Jurkat, Clone E6-1 (cell line): ENCODE measurements around a stretch of chr3.

- RRBS, result no CpG with 5 or more reads among the region's 5 CpGs
Measured at GRCh38 chr3:50636840-50637176, 19.9 kb downstream of the MAPKAPK3 start.

GRCh38 chr3:51391423-51392526 is 690 bp downstream of the RBM15B start:
- RRBS, result 1% methylated on average over 69 of the region's 151 CpGs

GRCh38 chr3:51395401-51396571 is 4.7 kb downstream of the RBM15B start:
- RRBS, result no CpG with 5 or more reads among the region's 15 CpGs

GRCh38 chr3:51403000-51403733 is 12.1 kb downstream of the RBM15B start:
- RRBS, result no CpG with 5 or more reads among the region's 12 CpGs

- RRBS, result no CpG with 5 or more reads among the region's 4 CpGs
Measured at GRCh38 chr3:51539750-51540126, 1.2 kb downstream of the RAD54L2 start.

- RRBS, result 16% methylated on average over 3 of the region's 5 CpGs
Measured at GRCh38 chr3:51968456-51968837, 1.2 kb upstream of the PCBP4 start.

GRCh38 chr3:51982409-51982734 is 963 bp upstream of the ACY1 start:
- RRBS, result no CpG with 5 or more reads among the region's 1 CpG

DNA sequence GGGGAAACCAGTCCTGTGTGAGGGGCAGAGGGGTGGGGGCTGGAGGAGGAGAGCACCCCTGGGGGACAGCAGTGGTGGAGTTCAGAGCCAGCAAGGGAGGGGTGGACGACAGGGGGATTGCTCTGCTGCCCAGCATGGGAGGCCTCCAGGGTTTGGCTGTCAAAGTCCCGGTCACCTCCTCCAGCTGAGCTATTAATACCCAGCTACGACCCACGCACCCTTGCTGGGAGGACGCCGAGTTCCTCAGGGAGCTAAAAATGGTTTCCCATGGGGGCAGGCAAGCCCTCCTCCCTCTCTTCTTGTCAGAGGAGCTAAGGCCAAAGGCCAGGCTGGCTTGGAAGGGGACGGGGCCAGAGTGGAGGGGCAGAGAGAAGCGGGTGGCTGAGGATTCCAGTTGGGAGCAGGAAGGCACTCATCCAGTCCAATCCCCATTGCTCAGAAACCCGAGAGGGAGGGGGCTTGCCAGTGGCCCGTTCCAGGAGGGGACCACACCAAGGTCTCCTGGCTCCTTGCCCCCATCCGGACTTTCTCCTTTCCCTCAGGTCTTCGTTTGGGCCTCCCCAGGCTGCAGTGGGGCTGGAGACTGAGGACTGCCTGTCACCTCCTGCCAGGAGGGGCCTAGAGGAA is 24.0 kb upstream of the RPL29 start:
- RRBS, result no CpG with 5 or more reads among the region's 12 CpGs

DNA sequence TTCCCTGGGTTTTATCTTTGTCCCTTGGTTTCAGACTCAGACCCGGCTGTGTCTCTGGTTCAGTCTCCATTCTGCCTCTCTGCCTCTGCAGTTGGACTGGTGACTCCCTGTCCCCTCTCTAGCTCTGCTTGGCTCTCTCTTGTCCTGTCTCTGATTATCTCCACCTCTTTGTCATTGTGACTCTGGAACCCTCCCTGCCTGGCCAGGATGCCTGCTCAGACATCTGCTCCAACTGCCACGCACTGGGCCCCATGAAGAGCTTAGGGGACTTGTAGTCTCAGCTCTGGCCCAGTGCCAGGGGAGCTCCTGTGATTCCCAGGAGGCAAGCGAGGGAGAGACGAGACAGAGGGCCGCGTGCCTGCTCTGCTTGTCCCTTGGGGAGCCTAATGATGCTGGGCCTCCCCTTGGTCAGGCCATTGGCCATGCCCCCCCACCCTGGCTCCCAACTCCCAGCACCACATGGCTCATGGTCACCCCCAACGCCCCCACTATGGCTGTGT is 26.2 kb upstream of the RPL29 start:
- RRBS, result no CpG with 5 or more reads among the region's 7 CpGs

GRCh38 chr3:52024992-52025399 is 29.3 kb upstream of the RPL29 start:
- RRBS, result no CpG with 5 or more reads among the region's 3 CpGs

DNA sequence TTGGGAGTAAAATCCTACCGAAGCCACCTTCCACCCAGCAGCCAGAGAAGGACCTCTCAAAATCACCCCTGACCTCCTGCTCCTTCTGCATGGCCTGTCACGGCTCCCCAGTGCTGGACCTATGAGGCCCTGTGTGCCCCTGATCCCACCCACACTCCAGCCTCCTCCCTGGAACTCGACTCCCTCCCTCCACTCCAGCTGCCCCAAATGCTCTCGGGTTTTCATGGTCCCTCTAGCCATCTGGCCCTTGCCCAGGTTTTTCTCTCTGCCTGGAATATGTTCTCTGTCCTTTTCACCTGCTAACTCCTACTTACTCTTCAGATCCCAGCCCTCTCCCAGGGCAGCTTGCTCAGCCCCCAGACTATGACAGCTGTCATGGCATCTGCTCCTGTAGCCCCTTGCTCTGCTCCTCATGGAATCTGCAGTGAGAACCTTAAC is 30.3 kb upstream of the RPL29 start:
- RRBS, result no CpG with 5 or more reads among the region's 4 CpGs

DNA sequence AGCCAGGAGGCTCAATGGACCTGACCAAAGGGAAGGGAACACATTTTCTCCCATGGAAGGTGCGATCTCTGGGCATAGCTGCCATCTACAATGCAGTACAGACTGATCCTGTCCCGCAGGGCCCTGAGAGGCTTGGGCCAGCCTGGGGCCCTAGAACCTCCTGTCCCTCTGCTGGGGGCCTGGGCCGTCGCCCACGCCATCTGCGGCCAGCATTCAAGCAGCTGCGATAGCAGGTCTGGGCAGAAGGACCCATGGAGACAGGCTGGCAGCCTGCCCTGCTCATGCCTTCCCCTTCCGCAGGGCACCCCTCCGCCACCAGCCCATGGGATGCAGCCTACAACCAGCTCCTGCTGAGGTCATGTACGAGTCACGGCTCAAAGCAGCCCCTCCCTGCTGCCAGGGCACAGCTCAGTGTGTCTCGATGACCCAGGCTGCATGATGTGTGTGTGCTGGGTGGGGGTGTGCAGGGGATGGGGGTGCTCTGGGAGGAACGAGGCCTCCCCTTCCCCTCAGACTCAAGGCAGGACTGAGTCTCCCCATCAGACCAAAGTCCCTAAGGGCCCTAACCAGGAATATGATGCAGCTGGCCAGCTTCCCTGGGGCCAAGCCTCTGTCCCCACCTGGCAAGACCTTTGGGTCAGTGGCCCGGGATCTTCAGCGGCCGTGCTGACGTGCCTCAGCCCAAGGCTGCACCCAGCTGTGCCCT is 27.8 kb downstream of the DUSP7 start:
- RRBS, result no CpG with 5 or more reads among the region's 17 CpGs

DNA sequence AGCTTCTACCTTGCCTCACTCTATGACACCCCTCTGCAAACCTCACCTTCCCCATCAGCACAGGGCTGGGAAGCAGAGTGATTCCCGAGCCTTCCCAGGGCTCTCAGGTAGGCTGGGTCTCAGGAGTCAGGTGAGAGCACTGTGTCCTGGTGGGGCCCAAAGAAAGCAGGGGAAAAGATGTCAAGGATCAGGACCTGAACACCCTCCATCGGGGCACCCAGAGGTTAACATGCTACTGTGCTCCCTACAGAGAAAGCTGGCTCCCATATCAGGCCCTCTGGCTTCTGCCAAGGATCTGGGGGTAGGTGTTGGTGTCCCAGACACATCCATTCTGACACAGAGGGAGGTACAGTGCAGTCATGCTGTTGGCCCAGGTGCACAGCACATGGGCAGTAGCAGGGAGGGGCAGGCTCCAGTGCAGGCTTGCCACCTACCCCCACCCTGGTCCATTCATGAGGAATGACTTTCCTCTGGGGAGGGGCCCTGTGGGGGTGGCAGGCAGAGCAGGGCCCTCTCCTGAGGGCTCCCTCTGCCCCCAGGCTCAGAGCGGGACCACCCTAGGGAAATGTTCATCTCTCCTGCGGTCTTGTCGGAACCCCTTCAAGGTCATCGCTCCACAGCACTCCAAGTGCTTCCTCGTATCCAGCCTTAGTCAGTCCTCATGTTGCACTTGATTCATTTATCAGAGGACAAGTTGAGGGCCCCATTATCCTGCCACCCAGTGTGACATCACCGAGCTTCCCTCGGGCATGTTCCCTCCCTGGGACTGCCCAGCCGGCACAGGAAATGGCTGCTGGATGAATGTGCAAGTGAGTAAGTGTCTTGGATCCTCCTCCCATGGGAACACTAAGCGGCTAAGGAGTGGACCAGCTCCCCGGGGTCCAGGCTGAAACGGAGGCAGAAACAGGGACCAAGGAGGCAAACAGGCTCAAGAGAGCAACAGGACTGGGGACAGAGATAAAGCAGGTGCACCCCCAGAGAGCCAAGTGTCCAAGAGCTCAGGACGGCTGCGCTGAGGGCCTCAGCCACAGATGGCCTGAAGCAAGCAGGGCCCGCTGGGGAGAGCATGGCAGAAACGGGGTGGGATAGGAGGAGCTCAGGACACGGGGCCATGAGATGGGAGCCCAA is 10.0 kb downstream of the DUSP7 start:
- RRBS, result no CpG with 5 or more reads among the region's 18 CpGs

DNA sequence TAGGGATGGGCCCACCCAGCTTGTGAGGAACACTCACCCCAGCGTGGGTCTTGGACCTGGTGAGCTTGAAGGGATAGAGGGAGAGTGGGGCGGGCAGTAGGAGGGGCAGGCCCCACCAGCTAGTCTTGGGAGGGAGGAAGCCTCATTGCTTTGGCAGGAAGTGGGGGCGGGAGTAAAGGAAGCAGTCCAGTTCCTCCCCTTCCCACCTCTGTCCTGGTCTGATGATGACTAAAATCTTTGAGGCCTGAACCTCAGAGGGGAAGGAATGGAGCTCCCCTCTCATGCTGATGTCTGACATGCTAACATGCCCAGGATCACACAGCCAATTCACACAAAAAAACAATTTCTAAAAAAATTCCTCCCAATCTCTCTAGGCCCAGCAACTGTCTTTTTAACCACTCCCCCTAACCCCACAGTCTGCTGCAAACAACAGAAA is 30.7 kb upstream of the DUSP7 start:
- RRBS, result no CpG with 5 or more reads among the region's 3 CpGs

DNA sequence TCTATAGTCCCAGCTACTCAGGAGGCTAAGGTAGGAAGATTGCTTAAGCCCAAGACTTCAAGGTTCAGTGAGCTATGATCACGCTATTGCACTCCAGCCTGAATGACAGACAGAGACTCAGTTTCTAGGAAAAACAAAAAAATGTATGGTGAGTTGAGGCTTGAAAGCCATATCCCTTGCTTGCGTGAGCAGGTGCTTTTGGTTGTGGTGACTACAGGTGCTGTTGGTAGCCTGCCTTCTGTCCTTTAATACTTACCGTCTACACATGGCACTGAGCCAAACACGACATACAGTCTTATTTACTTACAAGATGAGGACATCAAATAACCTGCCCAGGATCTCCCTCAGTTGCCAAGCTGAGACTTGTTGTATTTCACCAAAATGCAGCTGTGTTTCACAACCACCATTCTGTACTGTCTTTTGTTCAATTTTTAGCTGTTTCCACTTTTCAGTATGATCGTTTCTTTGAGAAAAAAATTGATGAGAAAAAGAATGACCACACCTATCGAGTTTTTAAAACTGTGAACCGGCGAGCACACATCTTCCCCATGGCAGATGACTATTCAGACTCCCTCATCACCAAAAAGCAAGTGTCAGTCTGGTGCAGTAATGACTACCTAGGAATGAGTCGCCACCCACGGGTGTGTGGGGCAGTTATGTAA is 6.4 kb downstream of the ALAS1 start:
- RRBS, result no CpG with 5 or more reads among the region's 10 CpGs

GRCh38 chr3:52234392-52234795 is 4.6 kb downstream of the TWF2 start:
- RRBS, result no CpG with 5 or more reads among the region's 3 CpGs

DNA sequence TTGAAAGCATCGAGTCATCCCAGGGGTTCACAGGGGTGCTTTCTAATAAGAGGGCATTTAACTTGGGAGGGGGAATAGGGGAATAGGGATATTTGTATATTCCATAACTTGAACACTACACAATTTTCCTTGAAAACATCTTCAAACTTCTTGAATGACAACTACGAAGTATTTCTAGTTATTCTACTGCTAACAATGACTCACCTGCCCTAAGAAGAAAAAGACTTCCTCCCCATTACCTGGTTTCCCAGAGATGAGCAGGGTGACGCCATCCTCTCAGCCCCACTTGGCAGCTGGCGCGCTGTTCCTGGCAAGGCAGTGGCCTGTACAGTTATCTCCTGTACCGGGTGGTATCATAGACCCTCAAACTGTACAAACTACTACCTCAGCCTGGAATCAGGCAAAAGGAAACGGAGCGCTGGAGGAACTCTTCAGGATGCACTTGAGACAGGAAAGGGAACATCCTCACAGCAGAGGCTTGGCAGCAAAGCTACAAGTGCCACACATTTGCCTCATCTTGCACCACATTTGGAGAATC is 10.4 kb downstream of the WDR82 start:
- RRBS, result no CpG with 5 or more reads among the region's 8 CpGs

- RRBS, result 42% methylated on average over 4 of the region's 19 CpGs
Measured at GRCh38 chr3:52297996-52299206, 10.8 kb downstream of the GLYCTK start.

DNA sequence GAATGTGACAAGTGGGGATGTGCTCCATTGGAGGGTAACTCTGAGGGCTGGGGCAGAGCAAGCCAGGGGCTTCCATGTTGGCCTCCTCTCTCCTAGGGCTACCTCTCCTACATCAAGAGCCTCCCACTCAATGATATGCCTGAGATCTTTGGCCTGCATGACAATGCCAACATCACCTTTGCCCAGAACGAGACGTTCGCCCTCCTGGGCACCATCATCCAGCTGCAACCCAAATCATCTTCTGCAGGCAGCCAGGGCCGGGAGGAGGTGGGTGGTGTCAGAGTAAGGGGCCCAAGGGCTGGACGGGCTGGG is 12.2 kb downstream of the BAP1 start:
- RRBS, result no CpG with 5 or more reads among the region's 5 CpGs

GRCh38 chr3:52412723-52413172 is 2.3 kb downstream of the PHF7 start:
- RRBS, result no CpG with 5 or more reads among the region's 3 CpGs